ENCODE measurements around a stretch of chr7.

DNA sequence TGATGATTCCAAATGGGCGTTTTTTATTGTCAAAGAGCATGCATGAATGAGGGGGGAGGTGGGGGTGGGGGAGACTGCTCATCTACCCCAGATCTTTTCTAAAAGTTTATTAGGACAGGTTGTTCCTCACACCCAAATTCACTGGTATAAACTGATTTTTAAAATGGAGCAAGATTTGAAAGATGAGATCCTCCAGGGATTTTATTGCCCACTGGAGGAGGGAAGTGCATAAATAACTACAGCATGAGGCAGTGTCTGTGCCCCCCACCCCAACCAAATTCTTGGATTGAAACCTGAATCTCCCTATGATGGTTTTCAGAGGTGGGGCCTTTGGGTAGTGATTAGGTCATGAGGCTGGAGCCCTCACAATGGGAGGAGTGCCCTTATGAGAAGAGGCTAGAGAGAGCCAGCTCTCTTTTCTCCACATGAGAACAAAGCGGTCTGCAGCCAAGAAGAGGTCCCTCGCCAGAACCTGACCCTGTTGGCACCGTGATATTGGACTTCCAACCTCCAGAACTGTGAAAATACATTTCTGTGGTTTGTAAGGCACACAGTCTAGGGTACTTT is 79.3 kb downstream of the AOAH start:
- RRBS = no CpG with 5 or more reads among the region's 4 CpGs

DNA sequence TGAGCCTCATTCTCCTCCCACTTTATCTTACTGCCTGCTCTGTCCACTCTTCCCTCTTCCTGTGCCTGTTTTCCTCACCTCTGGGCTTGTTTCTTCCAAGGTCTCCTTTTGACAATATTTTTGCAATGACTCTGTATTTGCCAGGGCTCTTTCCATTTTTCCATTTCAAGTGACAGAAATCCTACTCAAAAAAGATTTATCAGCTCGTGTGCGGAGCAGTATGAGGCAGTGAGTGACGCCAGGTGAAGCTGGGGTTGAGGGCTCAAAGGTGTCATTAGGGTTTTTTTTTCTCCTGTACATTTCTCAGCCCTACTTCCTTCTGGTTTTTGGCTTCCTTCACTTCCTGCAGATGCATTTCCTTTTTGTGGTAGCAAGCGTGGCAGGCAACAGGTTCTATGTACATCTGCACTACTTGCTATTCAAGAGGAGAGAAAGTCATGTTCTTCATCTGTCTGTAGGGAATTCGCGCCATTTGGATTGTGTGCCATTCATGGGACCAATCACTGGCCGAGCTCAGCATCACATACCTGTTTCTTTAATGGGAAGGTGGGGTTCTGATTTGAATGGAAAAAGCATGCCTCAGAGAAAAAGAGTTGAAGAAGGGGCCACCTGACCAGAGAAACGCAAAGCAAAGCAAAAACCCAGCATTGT is 52.8 kb upstream of the AOAH start:
- RRBS = no CpG with 5 or more reads among the region's 8 CpGs

- RRBS = no CpG with 5 or more reads among the region's 20 CpGs
These were observed 131.1 kb upstream of the AOAH start for GRCh38 chr7:36855232-36855895.

DNA sequence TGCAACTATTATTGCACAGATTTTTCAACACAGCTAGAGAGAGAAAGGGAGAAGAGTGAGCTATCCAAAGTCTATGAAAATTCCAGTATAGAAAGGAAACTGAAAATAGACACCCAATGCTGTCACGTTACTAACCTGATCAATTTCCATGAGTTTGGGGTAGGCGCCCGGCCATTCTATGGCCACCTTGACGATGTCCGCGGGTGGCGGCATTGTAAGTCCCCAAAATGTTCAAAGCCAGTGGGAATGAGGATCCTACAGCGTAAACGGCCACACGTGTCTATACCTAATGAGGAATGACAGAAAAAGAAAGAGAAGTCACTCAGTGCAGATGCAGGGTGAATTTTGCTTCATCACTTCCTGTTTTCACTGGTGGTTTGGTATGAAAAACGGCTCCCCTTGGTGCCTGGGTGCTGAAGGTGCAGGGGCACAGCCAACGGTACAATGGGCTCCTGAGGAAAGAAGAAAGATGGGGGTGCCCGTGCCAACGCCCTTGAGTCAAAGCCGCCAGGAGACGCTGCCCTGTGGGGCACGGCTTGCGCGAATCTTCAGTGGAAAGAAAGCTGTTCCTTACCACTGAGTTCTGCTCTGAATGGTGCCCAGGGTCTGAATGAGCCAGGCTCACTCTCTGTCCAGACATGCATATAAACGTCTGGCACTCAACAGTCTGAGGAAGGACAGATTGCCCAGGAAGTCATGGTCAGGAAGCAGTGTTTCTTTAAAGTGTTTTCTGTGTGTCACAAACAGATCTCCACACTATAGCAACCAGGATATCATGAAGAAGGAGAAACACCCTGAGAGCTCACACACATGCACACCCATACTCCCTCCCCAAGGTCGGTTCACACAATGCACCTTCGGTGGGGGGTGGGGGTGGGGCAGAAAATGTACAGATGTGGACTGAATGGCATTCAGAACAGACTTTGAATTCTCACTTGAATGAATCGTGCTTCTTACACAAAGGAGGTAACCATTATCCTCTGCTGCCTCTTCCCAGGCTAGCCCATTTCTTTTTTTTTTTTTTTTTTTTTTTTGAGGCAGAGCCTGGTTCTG is 105.9 kb downstream of the ELMO1 start:
- RRBS = no CpG with 5 or more reads among the region's 23 CpGs

DNA sequence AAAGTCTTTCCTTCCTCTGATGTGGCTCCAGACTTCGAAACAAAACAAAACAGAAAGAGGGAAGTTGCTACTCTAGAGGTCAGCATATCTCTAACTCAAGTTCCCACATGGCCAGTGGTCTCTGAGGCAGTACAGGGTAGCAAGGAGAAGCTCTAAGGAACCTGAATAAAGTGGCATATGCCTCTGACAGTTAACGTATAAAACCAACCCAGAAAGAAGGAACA is 56.6 kb downstream of the ELMO1 start:
- RRBS = no CpG with 5 or more reads among the region's 2 CpGs

GRCh38 chr7:37425807-37426484 is 22.7 kb downstream of the ELMO1 start:
- RRBS = no CpG with 5 or more reads among the region's 7 CpGs

GRCh38 chr7:37446744-37447139 is 1.9 kb downstream of the ELMO1 start:
- RRBS = no CpG with 5 or more reads among the region's 1 CpG

DNA sequence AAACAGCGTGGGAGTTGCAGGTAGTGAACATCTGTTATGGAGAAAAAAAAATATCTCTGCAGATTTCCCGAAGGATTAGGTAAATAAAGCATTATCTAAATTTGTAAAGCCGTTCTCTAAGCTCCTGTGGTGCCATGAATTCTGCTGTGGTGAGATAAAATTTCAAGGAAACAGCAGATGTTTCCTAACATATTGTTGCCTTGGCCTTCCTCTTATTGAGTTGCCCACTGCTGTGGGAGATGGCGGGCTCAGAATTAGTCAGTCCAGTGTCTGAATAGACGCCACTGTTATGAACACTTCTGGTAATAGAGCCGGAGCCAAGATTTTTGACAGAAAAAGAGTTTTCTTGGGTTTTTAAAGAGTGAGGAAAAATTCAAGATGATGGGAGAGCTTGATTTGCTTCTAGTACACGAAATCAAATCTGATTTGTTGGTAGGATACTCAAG is 82.6 kb upstream of the ELMO1 start:
- RRBS = no CpG with 5 or more reads among the region's 7 CpGs

GRCh38 chr7:37921391-37921820 is 966 bp downstream of the EPDR1 start:
- RRBS = no CpG with 5 or more reads among the region's 13 CpGs

- RRBS = no CpG with 5 or more reads among the region's 5 CpGs
These were observed 37.7 kb downstream of the STARD3NL start for GRCh38 chr7:38215625-38216252.

GRCh38 chr7:38252852-38253203 is 74.8 kb downstream of the STARD3NL start:
- RRBS = no CpG with 5 or more reads among the region's 3 CpGs

DNA sequence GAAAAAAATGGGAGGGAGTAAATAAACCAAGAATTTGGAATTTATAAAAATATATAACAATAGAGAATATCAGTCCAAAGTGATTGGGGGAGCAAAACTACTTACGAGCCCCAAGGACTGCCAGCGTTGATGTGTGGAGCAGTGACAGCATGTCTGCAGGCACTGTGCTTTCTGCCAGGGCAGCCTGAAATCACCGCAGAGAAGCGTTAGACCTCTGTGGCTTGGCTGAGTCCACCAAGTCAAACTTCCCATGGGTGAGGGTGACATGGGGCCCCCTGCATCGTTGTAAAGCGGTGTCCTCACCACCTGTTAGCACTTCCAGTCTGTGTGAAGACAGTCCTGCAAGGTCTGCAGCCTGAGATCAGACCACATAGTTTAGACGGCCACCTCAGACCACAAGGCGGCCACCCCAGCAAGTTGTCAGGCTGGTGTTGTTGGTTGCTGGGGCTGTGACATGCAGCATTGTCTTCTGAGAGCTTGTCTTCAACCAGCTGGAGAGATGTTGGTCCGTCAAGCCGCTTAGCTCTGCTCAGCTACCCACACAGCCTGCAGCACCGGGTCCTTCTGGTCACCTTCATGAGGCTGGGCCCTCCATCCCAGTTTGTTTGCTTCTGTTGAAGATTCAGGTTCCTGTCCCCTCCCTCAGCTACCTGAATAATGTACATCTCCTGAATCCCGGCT is 139.4 kb downstream of the STARD3NL start:
- RRBS = 80% methylated on average over 1 of the region's 12 CpGs

DNA sequence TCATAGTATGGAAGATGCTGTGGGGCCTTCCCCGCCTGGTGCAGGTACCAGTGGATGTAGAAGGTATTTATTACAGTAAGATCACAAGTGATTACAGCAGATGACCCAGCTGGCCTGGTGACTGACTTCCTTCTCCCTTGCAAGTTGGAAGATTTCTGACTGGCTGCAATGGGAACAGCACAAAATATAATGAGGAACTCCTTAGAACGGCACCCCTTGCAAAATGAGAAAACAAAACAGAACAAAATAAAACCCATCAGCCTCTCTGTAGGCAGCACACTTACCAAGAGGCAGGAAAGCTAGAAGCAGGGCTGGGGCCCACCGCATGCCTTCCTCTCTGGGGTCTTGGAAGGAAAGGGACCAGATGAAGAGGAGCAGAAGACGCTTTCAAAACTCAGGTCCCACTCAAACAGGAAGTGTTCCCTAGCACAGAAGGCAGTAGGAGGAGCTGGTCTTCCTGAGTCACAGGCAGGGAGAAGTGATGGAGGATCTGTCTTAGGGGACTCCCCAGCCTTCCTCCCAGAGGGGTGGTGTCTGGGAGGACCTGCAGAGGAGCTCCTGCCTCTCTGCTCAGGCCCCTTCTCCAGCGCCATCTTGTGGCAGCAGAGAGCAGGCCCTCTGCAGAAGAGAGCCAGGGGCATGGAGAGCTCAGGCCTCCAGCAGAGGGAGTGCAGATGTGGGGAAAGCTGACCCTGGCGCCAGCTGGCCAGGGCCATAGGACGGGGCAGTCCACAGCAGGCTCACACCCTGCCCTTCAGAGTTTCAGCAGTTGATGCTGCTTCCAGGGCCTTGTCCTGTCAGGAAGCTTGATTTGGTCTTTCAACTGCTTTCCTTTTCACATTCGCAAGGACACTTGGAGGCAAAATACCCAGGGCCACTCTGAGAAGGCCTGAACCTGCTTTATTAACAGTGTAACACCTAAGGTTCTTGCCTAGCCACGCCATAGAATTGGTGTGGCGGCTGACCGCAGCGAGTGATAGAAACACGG is 157.4 kb downstream of the STARD3NL start:
- RRBS = no CpG with 5 or more reads among the region's 13 CpGs

DNA sequence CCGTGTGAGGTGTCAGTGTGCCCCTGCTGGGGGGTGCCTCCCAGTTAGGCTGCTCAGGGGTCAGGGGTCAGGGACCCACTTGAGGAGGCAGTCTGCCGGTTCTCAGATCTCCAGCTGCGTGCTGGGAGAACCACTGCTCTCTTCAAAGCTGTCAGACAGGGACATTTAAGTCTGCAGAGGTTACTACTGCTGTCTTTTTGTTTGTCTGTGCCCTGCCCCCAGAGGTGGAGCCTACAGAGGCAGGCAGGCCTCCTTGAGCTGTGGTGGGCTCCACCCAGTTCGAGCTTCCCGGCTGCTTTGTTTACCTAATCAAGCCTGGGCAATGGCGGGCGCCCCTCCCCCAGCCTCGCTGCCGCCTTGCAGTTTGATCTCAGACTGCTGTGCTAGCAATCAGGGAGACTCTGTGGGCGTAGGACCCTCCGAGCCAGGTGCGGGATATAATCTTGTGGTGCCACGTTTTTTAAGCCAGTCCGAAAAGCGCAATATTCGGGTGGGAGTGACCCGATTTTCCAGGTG is 35.1 kb downstream of the POU6F2 start:
- RRBS = no CpG with 5 or more reads among the region's 17 CpGs

DNA sequence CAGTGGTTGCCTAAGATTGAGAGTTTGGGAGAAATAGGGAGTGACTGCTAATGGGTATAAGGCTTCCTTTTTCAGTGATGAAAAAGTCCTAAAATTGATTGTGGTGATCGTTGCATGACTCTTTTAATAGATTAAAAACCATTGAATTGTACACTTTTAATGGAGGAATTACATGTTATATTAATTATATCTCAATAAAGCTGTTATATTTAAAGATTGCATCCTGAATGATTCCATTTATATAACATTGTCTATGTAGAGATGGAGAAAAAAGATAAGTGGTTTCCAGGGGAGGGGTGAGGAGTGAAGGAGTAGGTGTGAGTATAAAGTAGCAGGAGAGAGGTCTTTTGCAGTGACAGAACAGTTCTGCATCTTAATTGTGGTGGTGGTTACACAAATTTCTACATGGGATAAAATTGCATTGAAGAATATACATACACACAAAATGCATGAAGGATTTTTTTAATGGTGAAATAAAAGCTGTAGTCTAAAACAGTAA is 102.3 kb downstream of the RALA start:
- RRBS = no CpG with 5 or more reads among the region's 1 CpG

GRCh38 chr7:39854998-39855390 is 95.1 kb upstream of the CDK13 start:
- RRBS = no CpG with 5 or more reads among the region's 32 CpGs

- RRBS = no CpG with 5 or more reads among the region's 12 CpGs
These were observed 1.7 kb upstream of the CDK13 start for GRCh38 chr7:39948116-39948959.

DNA sequence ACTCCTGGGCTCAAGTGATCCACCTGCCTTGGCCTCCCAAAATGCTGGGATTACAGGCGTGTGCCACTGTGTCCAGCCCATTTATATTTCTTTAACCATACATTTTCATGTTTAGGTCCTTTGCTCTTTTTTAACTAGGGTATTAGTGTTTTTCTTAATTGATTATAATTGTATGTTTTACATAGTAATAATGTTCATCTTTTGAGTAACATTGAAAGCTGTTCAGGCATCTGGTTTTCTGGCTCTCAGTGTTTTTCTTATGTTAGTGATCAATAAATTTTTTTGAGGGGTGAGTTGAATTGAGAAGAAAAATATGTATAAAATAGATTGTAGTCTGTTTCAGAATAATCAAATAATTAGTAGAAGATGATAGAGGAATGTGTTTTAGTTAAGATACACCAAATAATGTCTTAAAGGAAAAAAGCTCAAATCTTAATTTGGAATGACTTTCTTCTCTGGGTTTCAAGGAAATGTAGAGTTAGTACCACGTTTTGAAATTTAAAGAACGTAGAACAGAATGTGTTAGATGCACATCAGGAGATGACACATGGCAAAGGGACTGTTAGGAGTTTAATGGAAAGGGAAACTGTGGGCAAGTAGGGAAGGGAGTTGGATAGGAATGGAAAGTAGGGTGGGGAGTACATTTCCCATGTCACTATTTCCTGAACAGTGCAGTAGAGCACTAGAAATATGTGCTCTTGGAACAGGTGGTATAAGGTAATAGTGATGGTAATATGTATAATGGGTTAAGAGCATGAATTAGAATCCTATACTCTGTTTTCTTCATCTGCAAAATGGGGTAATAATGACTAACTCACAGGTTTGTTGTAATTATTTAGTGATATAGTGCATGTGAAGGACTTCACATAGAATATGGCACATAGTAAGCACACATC is 64.9 kb downstream of the CDK13 start:
- RRBS = no CpG with 5 or more reads among the region's 3 CpGs

DNA sequence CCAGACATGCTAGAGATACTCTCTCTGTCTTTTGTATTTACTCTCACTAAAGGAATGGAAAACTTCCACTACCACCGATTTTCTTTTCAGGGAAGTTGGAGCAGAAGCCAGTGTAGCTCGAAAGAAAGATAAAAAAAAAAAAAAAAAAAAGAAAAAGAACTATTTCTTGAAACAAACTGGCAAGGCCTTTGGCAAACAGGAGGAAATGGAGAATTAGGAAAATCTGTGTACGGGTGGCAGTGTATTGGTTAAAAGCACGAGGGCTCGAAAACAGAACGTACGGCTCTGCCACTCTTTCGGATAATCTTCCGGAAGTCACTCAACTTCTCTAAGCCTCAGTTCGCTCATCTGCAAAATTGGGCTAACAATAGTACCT is 677 bp downstream of the MPLKIP start:
- RRBS = no CpG with 5 or more reads among the region's 10 CpGs